Kidney (tissue), 2 donors: ENCODE results near the gene DZIP1.

DNA sequence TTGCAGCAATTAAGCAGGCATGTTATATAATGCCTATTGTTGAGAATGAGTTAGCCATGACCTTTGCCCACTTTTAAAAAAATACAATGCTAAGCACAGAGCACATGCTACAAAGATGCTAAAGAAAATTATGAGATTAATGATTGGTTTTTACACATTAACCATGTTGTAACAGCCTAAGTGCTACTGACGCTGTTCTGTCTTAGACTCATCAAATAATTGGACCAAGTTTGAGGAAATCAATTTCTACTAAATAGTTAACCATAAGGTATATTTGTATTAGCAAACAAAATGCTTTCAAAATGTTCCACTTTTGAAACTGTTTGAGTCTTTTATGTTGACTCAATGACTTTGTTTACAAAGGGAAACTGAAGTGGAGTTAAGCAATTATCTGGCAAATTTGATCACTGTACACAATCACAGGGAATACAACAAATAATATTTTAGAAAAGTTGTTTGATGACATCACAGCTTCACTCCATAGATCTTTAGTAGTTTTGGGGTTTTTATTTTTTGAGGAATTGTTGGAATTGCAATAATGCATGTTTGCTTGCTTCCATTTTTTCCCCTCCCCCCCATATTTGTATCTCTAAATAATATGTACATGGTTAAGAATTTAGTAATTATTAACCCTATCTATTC, 36.5 kb upstream of the GPC5 start:
- PRO-cap, result no peak
- RRBS, result no CpG with 5 or more reads among the region's 1 CpG

DNA sequence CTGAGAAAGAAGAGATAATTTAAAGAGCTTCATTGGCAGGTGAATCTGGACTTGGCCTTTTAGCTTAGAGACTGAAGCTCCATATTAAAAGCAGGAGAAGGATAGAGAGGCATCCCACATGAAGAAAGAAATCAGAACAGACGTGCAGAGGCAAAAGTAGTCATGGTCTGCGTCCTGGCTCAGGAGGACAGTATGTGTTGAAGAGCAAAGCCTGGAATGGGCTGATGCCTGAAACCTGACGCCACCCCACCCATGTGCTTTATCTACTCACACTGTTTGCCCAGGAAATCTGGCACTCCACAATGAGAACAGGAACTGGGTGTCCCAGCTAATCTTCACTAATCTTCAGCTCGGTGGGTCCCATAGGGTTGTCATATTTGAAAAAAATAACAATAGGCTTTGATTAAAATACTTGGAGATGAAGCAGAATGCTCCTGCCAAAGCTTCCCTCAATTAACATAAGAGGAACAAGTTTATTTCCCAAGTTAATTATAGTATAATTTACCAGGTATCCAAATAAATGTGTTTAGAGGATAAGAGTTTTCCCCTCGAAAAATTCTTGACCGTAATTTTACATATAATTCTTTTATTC, 549.0 kb upstream of the GPC6 start:
- PRO-cap, result no peak
- RRBS, result no CpG with 5 or more reads among the region's 6 CpGs

DNA sequence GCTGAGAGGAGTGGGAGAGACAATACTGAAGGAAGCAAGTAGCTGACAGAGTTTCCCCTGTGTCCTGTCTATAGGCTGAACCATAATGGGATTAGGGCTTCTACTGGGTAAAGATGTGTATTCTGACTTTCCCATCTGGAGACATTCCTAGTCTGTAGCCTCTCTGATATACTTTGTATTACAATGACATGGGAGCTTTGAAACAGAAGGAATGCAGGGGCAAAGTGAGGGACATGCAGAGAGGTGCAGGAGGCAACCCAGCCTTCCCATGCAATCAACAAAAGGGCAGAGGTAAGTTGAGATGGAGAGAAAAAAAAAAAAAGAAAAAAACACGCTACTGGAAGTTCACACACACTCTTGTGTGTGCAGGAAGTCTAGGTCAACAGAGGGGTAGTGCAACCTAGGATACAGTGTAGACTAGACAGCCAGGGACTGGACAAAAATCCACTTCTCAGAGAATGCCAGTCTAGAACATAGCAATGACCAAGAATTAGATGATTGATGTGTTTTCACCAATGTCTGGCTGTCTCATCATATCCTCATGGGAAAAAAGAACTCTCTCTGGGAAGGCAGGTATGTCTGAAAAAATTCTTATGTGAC, 10.3 kb upstream of the GPC6 start:
- PRO-cap, result no peak
- RRBS, result no CpG with 5 or more reads among the region's 1 CpG

GRCh38 chr13:93227177-93227761, 662 bp downstream of the GPC6 start:
- PRO-cap, result bidirectional peak, plus-strand start at chr13:93227331, minus-strand start at chr13:93227269
- RRBS, result 0% methylated on average over 2 of the region's 44 CpGs

DNA sequence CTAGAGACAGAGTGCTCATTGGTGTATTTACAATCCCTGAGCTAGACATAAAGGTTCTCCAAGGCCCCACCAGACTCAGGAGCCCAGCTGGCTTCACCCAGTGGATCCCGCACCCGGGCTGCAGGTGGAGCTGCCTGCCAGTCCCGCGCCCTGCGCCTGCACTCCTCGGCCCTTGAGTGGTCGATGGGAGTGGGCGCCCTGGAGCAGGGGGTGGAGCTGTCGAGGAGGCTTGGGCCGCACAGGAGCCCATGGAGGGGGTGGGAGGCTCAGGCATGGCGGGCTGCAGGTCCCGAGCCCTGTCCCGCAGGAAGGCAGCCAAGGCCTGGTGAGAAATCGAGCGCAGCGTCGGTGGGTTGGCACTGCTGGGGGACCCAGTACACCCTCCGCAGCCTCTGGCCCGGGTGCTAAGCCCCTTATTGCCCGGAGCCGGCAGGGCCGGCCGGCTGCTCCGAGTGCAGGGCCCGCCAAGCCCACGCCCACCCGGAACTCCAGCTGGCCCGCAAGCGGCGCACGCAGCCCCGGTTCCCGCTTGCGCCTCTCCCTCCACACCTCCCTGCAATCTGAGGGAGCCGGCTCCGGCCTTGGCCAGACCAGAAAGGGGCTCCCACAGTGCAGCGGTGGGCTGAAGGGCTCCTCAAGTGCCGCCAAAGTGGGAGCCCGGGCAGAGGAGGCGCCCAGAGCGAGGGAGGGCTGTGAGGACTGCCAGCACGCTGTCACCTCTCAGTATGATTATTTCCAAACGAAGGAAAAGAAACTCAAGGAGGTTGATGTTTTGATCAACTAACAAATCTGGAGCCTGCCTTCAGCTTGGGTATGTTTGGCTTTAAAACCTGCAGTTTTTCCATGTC, 228.2 kb downstream of the GPC6 start:
- PRO-cap, result no peak
- RRBS, result no CpG with 5 or more reads among the region's 43 CpGs

DNA sequence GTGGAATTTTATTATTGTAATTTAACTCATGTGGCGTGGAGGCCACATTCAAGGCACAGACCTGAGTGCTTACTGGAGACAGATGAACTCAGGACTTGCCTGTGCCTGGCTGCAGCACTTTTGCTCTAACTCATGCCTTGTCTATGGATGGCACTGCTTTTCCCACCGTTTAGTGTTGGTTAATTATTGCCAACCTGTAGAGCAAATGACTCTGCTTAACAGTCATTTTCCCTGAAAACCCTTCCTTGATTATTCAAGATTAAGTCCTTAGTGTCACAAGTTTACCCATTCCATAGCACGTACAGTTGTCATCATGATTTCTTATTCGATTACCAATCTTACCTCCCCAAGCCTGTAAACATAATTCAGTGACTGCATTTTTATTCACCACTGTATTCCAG, 541.5 kb downstream of the GPC6 start:
- PRO-cap, result no peak
- RRBS, result no CpG with 5 or more reads among the region's 4 CpGs

- PRO-cap, result no peak
- RRBS, result no CpG with 5 or more reads among the region's 3 CpGs
Observed at GRCh38 chr13:94128338-94128815, 351.1 kb downstream of the DCT start.

DNA sequence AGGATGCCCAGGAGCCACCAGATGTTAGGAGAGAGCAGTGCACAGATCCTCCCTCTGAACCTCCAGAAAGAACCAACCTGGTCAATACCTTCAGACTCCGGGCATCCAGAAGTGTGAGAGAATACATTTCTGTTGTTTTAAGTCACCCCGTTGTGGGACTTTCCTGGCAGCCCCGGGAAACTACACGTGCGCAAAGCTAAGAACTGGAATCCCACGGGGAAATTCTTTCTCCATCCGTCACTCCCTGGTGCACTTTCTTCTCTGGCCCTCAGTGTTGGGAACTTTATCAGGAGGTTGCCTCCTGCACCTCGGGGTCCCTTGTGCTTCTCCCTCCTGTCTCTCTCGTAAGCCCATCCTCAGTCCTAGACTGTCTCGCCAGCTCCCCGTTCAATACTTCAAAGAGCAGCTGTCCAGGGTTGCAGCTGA, 137.0 kb downstream of the DCT start:
- PRO-cap, result no peak
- RRBS, result 88% methylated on average over 3 of the region's 11 CpGs

DNA sequence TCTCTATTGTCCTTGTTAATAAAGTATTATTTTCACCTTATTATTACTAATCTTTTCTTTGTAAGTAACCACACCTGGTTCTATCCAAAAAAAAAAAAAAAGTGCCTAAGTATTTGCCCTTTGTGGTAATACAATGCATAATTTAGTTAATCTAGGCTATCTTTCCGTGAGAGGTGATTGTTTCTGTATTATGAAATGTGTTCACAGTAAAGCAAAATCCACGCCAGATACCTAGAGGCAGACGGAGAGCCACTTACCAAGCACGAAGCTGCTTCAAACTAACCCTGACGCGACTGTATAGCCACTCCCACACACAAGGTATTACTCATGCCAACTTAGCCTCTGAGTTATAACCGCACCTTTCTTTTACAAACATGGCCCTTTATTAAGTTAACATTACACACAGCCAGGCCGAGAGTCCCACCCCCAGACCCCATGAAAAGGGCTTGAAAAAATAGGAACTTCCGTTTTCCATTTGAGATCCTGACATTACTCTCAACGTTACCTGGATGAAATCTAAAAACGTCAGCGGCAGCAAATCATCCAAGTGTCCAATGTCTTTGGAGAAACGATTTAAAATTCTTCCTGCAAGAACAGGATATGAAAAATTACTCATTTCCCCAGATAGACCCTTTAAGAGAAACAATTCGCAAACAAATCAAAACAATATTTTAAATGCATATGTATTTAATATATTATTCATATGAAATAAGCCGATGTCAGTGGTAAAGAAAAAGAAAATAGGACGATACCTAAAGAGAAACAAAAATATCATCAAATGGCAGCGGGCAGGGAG, 185.6 kb downstream of the ABCC4 start:
- PRO-cap, result no peak
- RRBS, result no CpG with 5 or more reads among the region's 17 CpGs

GRCh38 chr13:95300231-95300482, 1.1 kb downstream of the ABCC4 start:
- PRO-cap, result no peak
- RRBS, result no CpG with 5 or more reads among the region's 5 CpGs

DNA sequence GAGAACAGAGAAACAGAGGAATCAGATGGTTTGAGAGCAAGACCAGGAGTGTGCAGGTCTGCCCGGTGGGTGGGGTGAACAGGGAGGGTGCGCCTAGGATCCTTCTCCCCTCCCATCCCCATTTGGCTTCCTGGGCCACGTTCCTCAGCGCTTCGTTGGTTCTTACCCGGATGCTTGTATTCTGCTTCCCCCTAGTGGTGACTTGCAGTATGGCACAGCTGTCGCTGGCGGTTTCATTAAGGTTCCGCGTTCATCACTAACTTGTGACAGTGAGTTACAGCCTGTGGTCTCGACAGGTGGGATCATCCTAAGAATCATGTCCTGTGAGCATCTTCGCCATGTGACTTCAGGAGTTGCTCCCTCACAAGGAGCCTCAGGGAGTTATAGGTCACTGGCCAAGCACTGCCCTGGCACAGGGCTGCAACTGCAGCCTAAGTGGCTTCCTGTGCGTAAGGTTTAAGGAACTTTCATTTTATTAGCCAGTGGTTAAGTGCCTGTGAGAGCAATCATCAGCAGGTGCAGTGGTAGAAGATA, 73.9 kb upstream of the CLDN10 start:
- PRO-cap, result no peak
- RRBS, result 12% methylated on average over 6 of the region's 13 CpGs

- PRO-cap, result bidirectional peak, plus-strand start at chr13:95554554, minus-strand start at chr13:95554523
- RRBS, result no CpG with 5 or more reads among the region's 2 CpGs
Observed at GRCh38 chr13:95554434-95554881, 1.9 kb downstream of the CLDN10 start.

DNA sequence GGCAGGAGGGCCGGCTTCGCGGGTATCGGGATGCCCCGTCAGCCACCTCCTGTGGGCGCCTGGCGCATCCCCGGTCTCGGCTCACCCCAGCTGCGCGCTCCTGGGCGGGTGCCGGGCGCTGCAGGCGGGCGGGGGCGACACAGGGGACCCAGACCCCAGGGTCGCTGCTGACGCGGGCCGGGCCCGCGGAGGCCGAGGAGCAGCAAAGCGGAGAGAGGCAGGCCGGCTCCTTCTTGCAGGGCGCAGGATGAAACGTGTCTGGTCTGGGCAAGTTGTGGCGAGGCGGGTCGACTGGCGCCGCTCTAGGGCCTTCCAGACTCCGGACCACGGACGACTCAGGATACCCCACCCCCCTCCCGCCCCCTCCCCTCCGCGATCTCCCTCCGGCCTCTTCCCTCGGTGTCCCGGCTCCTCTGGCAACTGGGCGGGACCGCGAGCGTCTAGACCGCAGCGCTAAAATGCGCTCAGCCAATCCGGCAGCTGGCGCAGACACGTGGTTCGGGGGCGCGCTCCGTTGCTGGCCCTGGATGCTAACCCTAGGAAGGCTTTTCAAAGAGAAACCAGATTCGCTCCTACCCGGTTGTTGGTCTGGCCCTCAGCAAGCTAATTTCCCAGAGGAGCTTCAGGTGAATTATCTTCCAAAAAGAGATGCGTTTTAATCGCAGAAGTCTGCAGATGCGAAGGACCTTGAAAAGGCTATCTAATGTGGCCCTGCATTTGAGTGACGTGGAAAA, at the start of gene DZIP1:
DZIP1 (minus strand) TSS at position 415 of the 734 bp plus-strand sequence.
- PRO-cap, result bidirectional peak, plus-strand start at position 552 of the sequence, minus-strand start at position 415 of the sequence
- RRBS, result 2% methylated on average over 54 of the region's 62 CpGs

DNA sequence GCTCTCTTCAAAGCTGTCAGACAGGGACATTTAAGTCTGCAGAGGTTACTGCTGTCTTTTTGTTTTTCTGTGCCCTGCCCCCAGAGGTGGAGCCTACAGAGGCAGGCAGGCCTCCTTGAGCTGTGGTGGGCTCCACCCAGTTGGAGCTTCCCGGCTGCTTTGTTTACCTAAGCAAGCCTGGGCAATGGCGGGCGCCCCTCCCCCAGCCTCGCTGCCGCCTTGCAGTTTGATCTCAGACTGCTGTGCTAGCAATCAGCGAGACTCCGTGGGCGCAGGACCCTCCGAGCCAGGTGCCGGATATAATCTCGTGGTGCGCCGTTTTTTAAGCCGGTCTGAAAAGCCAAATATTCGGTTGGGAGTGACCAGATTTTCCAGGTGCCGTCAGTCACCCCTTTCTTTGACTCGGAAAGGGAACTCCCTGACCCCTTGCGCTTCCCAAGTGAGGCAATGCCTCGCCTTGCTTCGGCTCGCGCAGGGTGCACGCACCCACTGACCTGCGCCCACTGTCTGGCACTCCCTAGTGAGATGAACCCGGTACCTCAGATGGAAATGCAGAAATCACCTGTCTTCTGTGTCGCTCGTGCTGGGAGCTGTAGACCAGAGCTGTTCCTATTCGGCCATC, 241.8 kb downstream of the HS6ST3 start:
- PRO-cap, result no peak
- RRBS, result no CpG with 5 or more reads among the region's 28 CpGs

- PRO-cap, result bidirectional peak, plus-strand start at chr13:97976471, minus-strand start at chr13:97976390; bidirectional peak, plus-strand start at chr13:97976976, minus-strand start at chr13:97976865
- RRBS, result 2% methylated on average over 45 of the region's 110 CpGs
Observed at GRCh38 chr13:97976413-97977519, 23.3 kb downstream of the IPO5 start.

DNA sequence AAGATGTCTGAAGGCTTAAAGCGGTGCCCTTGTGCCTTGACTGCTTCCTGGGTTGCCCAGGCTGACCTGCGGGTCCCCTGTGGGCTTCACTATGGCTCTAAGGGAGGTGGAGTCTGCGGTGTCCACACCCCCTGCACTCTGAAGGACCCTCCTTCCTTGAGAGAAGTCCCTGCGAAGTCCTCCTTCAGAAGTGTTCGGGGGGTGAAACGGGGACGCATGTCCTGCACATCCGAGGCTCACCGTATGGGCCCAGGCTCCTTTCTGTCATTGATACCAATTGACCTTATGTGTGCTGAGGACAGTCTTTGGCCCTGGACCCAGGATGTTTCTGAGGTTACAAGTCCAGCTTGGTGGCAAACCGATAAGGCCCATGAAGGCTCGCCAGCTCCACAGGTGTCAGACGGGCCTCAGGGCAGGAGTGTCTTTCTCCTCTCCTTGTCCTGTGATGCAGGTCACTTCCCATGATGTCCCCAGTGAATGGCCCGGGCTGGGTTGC, 11.6 kb upstream of the RNF113B start:
- PRO-cap, result no peak
- RRBS, result no CpG with 5 or more reads among the region's 13 CpGs

- PRO-cap, result no peak
- RRBS, result no CpG with 5 or more reads among the region's 20 CpGs
Observed at GRCh38 chr13:98246966-98247807, 70.1 kb upstream of the RNF113B start.

GRCh38 chr13:98313140-98314061, 136.3 kb upstream of the RNF113B start:
- PRO-cap, result no peak
- RRBS, result no CpG with 5 or more reads among the region's 22 CpGs

GRCh38 chr13:98427588-98428843, 148.9 kb downstream of the STK24 start:
- PRO-cap, result no peak
- RRBS, result no CpG with 5 or more reads among the region's 22 CpGs

- PRO-cap, result no peak
- RRBS, result no CpG with 5 or more reads among the region's 14 CpGs
Observed at GRCh38 chr13:98446049-98446611, 130.8 kb downstream of the STK24 start.